ENCODE data around the gene MBOAT2.

DNA sequence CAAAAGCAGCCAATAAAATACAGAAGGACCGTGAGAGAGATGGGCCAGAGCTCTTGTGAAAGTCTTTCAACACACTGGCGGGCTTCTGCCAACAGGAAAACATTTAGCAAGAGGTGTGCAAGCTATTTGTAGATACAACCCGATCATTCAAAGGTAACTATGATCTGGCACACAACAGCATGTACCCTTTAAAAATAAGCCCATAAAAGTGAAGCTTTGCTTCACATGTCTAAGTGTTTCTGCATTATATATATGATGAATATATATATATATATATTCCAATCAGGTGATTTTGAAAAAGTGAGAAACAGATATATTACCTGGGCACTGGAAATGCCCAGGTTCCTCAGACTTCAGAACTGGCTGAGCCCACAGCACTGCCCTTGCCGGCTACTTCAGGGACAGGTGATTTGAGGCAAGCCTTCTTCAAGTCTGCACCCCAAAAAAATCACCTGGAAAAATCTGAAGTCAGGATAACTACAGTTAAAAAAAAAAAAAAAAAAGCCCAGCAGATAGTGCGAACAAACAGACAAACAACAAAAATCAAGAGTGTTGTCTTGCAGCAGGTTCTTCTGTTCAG, 267.8 kb upstream of the ID2 start:
- PRO-cap: no peak

DNA sequence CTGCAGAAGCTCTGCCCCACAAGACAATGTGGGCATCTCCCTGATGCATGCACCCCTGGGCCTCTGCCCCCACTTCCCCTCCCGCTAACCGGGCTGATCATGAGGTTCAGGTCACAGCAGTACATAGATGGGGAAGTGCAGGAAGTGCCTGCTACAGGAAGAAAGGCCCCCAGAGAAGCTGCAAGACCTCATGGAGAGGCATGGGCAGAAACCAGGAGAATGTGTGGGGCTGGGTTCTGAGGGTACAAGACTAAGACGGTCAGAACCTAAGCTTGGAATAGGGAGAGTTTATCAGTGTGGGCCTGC, 243.3 kb upstream of the ID2 start:
- PRO-cap: no peak

GRCh38 chr2:8583484-8584162, 98.2 kb upstream of the ID2 start:
- PRO-cap: bidirectional peak, plus-strand start at chr2:8584047, minus-strand start at chr2:8583798

DNA sequence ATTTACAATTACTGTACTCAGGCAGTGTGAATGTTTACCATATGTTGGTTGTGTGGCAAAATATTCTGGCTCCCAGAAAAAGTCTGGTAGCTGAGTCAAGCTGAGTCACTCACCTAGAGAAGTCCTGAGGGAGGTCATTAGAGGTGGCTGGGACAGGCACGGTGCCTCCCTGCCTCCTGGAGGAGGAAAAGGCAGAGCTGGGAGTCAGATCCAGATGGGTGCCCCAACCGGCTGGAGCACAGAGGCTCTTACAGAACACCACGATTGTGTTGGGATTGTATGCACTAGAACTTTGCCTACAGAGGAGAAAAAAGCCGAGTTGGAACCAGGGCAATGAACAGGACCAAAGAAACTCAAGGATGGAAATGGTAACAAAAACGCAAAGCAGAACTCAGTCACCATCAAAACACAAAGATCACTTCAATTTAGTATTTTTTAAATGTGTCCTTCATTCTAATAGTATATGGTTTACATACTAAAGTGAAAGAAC, 19.2 kb upstream of the ID2 start:
- PRO-cap: no peak

- PRO-cap: bidirectional peak, plus-strand start at chr2:8678948, minus-strand start at chr2:8678811; bidirectional peak, plus-strand start at chr2:8679211, minus-strand start at chr2:8679319
Measured at GRCh38 chr2:8678606-8679608, 2.9 kb upstream of the ID2 start.

- PRO-cap: no peak
Measured at GRCh38 chr2:8685528-8686346, 3.9 kb downstream of the ID2 start.

GRCh38 chr2:8821151-8821624, 16.2 kb downstream of the KIDINS220 start:
- PRO-cap: no peak

GRCh38 chr2:8954069-8954610, 49.3 kb downstream of the MBOAT2 start:
- PRO-cap: no peak

GRCh38 chr2:9003515-9004249, at the start of gene MBOAT2:
Gene MBOAT2 (minus strand): TSS chr2:9003684.
- PRO-cap: bidirectional peak, plus-strand start at chr2:9004058, minus-strand start at chr2:9003733

- PRO-cap: no peak
Measured at GRCh38 chr2:9145751-9146164, 60.9 kb upstream of the ASAP2 start.

- PRO-cap: no peak
Measured at GRCh38 chr2:9260383-9260852, 53.8 kb downstream of the ASAP2 start.

GRCh38 chr2:9331489-9332855, 91.4 kb downstream of the ITGB1BP1 start:
- PRO-cap: no peak

DNA sequence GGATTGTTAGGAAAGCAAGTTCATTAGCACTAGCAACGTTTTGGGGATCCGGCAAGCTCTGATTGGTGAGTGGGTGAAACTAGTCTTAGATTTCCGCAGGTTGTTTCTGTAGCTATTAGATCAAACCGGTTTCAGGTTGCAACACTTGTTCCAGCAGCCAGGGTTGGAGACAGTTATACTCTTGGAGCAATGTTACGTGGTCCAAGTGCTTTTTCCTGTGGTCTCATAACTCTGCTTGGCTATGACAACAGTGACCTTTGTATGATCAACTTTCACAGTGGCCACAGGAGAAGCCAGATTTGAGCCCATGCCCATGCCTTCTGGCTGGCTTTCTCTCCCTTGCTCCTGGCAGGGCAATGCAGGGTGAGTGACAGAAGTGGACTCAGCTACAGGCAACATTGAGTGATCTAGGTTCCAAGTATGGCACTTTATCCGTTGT, 84.5 kb upstream of the TAF1B start:
- PRO-cap: no peak

DNA sequence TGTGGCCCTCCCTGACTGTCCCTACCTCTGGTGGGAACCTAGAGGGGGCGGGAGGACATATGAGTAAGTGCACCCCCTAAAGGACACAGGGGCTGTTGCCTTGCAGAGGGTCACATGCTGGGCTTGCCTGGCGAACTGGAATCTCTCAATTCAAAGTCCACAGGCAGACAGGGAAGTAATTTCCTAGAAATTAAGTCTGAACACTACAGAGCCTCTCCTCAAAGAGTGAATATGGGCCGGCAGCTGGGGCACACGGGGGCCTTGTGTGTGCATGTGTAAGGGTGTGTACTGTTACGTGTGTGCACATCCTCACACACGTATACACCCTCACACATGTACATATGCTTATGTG, 77.6 kb upstream of the TAF1B start:
- PRO-cap: no peak

GRCh38 chr2:9767705-9768692, 75.3 kb upstream of the TAF1B start:
- PRO-cap: no peak

GRCh38 chr2:9777888-9778437, 65.3 kb upstream of the TAF1B start:
- PRO-cap: no peak

DNA sequence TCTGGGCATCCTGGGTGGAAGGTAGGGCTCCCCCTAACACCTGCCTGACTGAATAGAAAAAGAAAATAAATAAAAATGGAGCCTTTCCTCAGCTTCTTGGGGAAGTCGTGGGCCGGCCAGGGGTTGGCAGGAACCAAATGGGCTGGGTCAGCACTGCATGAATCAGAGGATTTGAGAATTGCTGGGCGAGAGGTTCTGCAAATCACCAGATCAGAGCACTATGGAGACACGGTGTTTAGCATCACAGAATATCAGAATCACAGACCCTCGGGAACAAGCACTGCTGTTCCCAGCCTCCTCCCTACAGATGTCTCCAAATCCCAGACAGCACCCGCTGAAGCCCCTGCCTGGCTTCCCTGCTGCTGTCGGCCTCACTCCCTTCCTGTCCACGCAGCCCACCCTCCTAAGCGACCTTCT, 64.8 kb upstream of the TAF1B start:
- PRO-cap: no peak

GRCh38 chr2:9779853-9780377, 63.4 kb upstream of the TAF1B start:
- PRO-cap: no peak

- PRO-cap: no peak
Measured at GRCh38 chr2:9860150-9860804, 17.0 kb downstream of the TAF1B start.

DNA sequence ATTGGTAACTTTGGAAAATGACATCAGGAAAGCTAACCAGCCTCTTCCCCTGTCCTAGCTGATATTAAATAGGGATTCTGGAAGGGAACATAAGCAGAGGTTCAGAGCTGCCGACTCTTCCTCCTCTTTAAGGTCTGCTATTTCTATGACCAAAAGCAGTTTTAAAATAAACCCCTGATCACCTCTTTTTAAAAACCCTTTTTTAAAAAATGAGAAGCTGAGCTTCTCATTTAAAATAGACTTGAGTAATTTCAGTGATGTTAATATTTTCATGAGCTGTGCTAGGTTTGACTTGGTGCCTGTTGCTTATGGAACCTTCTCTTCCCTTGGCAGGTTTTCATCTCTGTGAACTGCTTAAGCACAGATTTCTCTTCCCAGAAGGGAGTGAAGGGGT, 34.3 kb downstream of the GRHL1 start:
- PRO-cap: no peak

All from left lung (tissue), 1 donor.